Skeletal muscle cell (primary cell): ENCODE measurements around a stretch of chr16.

DNA sequence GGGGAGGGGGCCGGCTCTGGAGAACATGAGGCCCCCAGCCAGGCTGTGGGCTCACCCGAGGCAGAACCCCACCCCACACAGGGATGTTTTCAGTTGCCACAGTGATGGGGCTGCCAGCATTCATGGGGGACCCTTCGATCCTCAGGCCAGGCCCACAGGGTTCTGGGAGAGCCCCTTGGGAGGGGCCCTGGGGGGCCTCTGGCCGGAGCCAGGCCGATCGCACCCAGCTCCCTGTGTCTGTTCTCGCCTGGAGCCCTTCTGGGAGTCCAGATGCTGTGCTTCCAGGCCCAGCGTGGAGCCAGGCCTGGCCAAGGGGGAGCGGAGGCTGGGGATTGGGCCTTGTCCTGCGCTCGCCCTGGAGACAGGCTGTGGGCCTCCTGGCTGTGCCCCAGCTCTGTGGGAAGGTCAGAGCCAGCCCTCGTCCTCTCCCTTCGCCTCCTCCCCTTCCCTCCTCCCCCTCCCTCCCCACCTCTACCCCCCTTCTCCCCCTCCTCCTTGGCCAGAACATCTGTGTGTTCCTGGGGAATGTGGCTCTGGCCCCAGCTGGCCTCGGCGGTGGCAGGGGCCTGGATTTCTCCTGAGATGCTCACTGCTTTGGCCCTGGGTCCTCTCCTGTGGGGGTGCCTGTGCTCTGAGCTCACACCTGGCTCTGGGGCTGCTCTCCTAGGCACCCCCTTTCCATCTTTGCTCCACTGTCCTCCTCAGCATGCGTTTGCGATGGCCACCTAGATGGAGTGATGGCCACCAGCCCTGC is 90.4 kb upstream of the CIBAR2 start:
- RRBS = no CpG with 5 or more reads among the region's 17 CpGs

DNA sequence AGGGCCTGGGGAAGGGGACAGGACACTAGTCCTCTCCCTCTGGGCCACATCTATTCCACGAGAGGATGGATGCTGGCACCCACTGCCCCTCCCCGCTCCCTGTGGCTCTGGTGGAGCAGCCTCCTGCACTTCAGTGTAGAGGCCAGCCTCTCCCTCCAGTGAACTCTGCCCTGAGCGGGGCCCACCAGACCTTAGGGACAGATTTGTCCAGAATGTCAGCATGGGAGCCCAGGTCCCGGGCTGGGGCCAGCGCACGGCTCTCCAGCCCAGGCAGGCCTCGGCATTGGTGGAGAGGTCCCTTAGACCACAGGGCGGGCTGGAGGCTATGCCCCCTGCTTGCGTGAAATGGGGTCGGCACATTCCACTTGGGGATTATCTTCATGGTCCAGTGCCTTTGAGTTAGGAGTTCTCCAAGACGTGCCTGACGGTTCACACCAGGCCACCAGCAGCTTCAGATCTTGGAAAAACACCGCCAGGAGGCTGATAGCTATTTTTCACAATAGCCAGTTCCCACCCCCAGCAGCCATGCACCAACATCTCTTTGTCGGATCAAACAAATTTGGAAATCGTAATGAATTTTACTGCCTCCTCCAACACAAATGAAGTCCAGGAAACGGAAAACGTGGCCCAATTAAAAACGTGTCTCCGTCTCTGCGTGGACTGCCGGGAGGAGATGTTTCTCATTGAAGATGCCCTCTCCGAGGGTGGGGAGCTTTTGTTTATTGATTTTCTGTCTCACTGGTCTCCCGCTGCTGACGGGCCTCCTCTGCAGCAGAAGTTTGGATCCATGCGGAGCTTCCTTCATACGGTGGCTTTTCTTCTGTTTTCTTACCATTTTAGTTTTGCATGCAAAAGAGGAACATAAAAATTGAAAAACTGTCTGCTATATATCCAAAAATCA is 110.0 kb upstream of the CIBAR2 start:
- RRBS = no CpG with 5 or more reads among the region's 26 CpGs

DNA sequence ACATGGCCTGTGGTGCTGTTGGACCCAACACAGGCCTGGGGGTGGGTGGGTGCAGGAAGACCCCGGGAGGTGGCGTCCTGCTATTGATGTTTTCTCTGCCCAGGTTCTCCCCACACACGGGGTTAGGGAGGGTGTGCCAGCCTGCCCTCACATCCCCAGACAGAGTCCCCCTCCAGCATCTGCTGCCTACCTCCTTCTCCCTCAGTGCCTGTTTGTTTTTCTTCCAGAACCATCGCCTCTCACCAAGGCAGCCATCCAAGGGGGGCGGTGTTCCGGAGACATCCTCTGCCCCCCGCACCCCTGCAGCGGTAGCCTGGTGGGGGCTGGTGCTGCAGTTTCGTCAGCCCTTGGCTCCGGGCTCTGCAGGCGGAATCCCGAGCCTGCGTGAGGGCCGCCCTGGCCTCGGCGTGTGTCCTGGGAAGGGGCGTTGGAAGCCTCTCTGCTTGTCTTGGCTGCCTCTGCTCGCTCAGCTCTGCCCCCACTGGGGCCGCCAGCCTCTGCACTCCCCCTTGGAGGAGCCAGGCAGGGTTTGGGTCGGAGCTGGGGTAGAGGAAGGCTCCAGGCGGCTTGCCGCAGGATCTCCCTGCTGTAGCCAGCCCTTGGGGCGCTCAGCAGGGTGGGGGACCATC is 125.9 kb upstream of the CIBAR2 start:
- RRBS = 7% methylated on average over 5 of the region's 23 CpGs

- RRBS = no CpG with 5 or more reads among the region's 17 CpGs
These were observed 167.5 kb upstream of the CIBAR2 start for GRCh38 chr16:85279698-85280337.

DNA sequence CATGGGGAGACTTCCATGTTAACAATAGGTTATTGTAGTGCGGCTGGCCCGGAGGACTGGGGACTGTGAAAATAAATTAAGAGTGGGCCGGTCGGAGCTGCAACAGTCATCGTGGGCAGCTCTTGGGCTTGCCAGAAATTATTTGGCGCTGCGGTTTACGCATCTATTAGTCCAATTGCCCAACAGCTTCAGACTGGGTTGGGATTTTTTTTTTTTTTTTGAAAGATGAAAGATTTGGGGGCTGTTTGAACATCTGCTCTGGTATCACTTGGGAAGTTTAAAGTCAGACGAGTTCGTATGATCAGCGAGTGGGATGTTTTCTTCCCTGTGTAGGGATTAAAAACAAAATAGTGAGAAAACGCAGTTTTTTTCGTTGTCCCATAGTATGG is 174.2 kb upstream of the CIBAR2 start:
- RRBS = no CpG with 5 or more reads among the region's 13 CpGs

DNA sequence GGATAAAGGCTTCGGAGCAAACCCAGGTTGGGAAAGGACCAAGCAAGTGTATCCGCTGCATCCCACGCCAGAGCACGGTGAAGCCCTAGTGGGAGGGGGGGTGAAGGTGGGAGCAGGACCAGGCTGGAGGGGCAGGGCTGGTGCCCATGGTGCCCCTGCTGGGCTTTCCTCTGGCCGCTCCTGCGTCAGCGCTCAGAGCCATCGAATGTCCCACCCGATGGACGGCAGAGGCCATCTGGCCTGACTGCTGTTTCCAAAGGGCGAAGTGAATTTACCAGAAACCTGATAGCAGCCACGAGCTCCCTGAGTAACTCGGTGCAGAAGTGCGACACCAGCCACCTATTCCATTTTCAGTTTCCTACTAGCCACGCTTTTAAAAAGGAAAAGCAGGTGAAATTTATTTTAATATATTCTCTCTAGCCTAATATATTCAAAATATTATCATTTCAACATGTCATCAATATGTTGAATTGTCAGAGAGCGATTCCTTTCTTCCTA is 203.6 kb upstream of the CIBAR2 start:
- RRBS = no CpG with 5 or more reads among the region's 16 CpGs

DNA sequence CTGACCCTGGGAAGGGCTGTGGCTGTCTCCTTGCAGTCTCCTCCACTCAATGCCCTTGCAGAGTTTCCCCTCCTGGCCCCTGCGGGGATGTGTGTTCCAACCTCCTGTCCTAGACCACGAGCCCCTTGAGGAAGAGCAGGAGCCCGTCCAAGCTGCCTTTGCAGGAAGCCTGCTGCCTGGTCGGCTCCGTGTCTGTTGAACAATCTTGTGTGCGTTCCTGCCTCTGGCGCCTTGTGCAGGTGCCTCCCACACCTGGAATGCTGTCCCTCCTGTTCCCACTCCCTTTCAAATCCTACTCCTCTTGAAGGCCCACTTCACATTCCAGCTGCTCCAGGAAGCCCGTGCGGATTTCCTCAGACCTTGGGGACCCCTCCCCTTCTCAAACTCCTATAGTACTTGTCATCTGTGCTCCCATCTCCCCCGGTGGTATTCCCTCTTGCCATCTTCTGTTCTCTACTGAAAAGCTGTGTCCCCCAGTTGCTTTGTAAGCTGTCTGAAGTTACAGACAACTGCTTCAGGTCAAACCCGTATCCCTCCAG is 241.6 kb upstream of the CIBAR2 start:
- RRBS = no CpG with 5 or more reads among the region's 11 CpGs

DNA sequence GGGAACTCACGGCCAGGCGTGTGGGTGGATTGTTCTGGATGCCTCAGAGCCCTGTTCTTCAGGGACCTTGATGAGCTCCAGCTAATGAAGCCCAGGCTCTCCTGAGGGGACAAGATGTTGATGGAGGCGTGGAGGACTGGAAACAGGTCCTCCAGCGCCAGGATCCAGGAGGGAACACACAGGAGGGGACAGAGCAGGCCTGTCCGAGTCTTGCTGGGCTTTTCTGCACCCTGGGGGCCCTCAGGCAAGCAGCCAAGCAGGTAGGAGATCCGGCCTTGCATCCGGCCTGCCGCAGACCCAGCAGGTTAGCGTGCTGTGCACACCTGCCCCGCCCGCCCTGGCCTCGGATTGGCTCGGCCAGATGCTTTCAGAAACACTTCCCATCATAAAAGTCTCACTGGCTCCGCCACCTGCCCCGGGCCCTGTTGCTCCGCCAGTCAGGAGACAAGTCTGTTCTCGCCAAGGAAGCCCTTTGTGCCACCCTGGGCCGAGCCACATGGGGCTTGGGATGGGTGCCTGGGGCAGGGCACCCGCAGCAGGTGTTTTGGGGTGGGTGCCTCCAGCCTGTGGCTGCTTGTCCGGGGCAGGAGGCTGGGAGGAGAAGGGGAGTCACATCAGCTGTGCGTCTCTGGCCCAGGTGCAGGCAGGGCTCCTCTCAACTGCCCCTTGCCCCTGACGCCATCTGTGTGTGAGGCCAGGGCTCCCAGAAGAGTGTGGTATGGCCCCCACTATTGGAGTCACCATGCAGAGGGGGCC is 228.3 kb upstream of the GSE1 start:
- RRBS = no CpG with 5 or more reads among the region's 22 CpGs

GRCh38 chr16:85422885-85423361 is 190.2 kb upstream of the GSE1 start:
- RRBS = no CpG with 5 or more reads among the region's 9 CpGs

- RRBS = no CpG with 5 or more reads among the region's 17 CpGs
These were observed 139.1 kb upstream of the GSE1 start for GRCh38 chr16:85473944-85474481.

DNA sequence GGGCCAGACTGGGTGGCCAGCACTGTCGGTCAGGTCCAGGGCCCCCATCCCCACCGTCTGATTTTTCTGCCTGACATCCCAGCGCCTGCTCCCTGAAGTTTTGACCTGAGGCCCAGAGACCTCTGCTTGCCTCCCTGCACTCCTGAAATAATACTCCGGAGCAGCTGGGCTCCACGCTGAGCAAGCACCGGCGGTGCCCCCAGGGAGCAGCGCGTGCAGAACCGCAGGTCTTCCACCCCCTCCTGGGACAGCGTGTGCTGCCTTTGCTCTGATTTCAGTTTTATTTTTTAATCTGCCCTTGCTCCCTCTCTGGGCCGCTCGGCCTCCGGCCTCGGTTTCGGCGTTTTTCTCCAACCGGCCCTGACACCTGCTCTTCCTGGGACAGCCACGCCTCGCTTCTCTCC is 132.4 kb upstream of the GSE1 start:
- RRBS = 54% methylated on average over 3 of the region's 20 CpGs

DNA sequence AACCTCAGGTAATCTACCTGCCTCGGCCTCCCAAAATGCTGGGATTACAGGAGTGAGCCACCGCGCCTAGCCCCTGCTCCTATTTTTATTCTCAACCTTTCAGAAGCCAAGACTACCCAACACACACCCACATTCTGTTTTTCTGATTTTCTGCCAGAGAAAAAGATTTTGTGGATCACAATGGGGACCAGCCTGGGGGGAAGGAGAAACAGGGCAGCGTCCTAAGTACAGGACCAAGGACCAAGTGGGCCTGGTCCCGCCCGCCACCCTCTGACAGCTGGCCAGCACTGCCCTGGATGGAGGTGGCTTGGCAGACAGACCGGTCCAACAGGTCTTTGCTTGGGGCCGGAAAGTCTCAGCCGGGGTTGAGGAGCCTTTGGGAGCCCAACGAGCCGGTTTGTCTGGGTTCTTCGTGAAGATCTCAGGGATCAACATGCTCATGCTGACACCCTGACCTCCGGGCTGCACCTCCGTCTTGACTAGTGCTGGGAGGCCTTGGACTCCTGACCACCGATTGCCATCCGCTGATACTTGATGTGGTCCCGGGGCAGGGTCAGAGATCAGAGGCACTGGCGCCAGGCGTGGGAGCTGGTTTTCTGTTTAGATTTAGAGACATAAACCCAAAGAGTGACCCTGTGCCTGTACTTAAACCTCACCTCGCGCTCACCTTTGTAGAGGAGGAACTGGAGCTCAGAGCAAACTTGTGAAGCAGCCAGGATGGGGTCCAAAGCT is 92.3 kb upstream of the GSE1 start:
- RRBS = 85% methylated on average over 7 of the region's 21 CpGs

- RRBS = no CpG with 5 or more reads among the region's 15 CpGs
These were observed 73.5 kb upstream of the GSE1 start for GRCh38 chr16:85539394-85540245.

- RRBS = no CpG with 5 or more reads among the region's 9 CpGs
These were observed 70.9 kb upstream of the GSE1 start for GRCh38 chr16:85542254-85542634.

GRCh38 chr16:85561626-85562028 is 51.5 kb upstream of the GSE1 start:
- RRBS = no CpG with 5 or more reads among the region's 10 CpGs

- RRBS = 85% methylated on average over 7 of the region's 16 CpGs
These were observed 41.6 kb upstream of the GSE1 start for GRCh38 chr16:85571449-85572079.

GRCh38 chr16:85573528-85573877 is 39.6 kb upstream of the GSE1 start:
- RRBS = no CpG with 5 or more reads among the region's 8 CpGs

DNA sequence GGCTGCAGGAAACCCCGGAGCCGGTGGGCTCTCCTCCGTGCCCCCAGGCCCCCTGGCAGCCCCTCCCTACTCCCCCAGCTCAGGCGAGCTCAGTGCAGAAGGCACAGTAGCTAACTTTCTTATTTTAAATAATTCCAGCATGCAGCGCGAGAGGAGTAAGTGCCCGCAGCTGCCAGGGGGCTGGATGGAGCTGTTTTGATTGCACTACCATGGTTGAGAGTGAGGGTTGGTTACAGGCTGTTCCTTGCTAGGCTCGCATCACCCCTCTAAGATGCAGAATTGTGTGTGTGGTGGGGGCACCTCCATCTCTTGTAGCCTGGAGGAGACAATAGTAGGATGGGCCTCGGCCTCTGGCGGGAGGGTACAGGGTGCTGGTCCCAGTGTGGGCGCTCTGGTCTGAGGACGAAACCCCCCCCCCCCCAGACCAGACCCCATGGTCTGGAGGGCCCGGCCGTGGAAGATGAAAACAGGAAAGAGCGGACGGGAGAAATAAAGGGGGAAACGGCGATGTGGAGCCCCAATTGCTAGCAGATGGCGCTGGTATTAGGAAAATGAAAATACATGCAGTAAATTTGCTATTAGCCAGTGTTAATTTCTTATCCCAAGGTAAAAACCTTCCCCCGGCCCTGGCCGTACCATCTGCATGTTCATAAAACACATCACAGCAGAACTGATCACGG is 26.2 kb upstream of the GSE1 start:
- RRBS = 15% methylated on average over 1 of the region's 22 CpGs

DNA sequence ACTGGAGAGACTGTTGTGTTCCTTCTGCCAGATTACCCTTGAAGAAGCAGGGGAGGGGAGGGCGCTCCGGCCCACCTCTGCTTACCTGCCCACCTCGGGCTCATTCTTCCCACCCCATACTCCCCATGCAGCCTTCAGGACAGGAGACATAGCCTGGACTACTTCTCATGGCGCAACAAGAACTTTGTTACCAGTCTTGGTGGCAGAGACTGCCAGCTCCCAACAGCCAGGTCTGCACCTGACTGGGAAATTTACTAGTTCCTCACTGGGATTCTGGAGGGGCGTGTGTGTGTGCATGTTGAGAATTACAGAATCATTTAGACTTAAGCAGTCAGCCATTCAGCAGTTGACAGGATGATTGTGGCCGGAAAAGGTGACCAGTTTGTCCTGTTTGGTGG is 8.6 kb downstream of the GSE1 start:
- RRBS = no CpG with 5 or more reads among the region's 6 CpGs

GRCh38 chr16:85647918-85649260 is 35.3 kb downstream of the GSE1 start:
- RRBS = 76% methylated on average over 4 of the region's 52 CpGs